Keratinocyte (primary cell): ENCODE data around the gene MBD5.

DNA sequence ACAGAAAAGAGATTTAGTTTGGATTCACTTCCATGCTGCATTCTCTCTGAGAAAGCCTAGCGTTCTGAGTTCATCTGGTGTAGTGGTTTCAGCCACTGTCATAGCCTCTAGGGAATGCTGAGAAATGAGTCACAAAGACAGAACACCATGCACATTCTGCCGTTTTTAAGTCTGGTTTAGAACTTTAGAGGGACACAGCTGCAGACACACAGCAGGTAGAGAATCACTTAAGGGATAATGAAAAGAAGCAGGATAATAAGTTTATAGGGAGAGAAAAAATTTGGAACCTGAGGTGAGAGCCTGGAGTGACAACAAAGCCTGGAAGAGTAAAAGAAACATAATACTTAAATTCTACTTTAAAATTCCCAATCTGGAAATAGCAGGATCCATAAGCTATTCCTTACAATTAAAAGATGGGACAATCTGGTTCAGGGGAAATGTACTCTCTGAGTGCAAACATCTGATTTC is 93.6 kb downstream of the LRP1B start:
CAGE:
- cytosol, long polyA minus RNA, result no peak
- cytosol, long polyA plus RNA, result no peak
- long polyA plus RNA, result no peak
- nucleus, long polyA minus RNA, result no peak
- nucleus, long polyA plus RNA, result no peak

DNA sequence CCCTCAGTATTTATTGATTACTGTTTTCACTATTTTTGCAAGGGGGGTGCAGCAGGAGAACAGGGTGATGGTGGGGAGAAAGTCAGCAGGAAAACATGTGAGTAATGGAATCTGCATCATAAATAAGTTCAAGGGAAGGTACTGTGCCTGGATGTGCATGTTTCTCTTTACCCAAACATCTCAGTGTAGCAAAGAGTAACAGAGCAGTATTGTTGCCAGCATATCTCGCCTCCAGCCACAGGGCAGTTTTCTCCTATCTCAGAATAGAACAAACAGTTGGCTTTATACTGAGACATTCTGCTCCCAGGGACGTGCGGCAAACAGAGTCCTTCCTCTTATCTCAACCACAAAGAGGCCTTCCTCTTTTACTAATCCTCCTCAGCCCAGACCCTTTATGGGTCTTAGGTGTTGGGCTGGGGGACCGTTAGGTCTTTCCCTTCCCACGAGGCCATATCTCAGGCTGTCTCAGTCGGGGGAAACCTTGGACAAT is 182.2 kb upstream of the KYNU start:
CAGE:
- cytosol, long polyA minus RNA, result no peak
- cytosol, long polyA plus RNA, result no peak
- long polyA plus RNA, result no peak
- nucleus, long polyA minus RNA, result no peak
- nucleus, long polyA plus RNA, result no peak

DNA sequence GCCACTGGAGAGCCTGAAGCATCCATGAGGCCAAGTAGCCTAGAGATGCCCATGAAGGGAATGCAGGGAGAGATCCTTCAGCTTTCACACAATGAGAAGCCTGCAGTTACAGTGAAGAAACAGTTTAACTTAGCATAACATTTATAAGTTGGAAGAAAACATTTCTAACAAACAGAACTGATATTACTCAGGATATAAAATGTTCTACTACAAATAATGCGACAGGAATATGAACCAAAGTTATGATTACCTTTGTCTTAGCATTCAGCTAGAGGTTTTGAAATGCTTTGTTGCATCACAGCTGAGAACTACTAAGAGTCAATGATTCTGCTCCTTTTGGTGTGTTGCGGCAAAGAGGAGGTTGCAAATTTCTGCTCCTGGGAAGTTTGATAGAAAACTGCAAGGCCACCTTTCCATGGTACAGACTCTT is 6.9 kb upstream of the KYNU start:
CAGE:
- cytosol, long polyA minus RNA, result no peak
- cytosol, long polyA plus RNA, result no peak
- long polyA plus RNA, result no peak
- nucleus, long polyA minus RNA, result no peak
- nucleus, long polyA plus RNA, result no peak

CAGE:
- cytosol, long polyA minus RNA, result no peak
- cytosol, long polyA plus RNA, result no peak
- long polyA plus RNA, result no peak
- nucleus, long polyA minus RNA, result no peak
- nucleus, long polyA plus RNA, result no peak
Measured at GRCh38 chr2:143261737-143262424, 132.7 kb downstream of the ARHGAP15 start.

GRCh38 chr2:143481231-143481816 is 352.1 kb downstream of the ARHGAP15 start:
CAGE:
- cytosol, long polyA minus RNA, result no peak
- cytosol, long polyA plus RNA, result no peak
- long polyA plus RNA, result no peak
- nucleus, long polyA minus RNA, result no peak
- nucleus, long polyA plus RNA, result no peak

GRCh38 chr2:144143870-144144183 is 188.5 kb downstream of the GTDC1 start:
CAGE:
- cytosol, long polyA minus RNA, result no peak
- cytosol, long polyA plus RNA, result no peak
- long polyA plus RNA, result no peak
- nucleus, long polyA minus RNA, result no peak
- nucleus, long polyA plus RNA, result no peak

DNA sequence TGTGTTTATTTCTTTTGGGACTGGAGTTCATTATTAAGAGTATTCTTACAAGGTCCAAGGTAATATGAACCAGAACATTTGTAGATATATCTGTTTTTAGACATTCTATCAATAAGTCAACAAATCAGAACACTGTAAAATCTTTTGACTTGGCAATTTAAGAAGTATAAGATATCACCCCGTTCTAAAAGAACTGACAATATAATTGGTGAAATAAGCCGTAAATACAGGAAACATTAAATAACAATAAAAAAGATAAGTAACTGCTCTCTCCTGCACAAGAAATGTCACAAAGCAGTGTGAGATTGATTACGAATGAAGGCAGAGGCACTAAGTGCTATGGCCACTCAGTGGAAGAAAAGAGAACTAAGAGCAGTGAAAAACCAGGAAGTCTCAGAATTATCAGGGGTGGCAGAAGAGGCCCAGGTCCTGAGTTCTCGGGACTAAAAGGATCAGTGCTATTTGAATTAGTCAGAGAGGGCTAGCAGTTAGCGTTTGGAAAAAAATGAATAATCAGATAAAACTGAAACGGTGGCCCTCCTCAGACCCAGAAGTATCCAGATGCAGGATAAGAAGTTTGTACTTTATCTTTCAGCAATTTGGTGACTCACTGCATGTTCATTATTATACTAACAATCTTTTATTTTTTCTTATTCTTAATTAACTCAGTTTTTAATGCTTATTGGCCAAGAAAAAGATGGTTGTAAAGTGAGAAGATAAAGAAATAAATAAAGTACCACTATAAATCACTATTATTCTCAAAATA is 179.5 kb downstream of the GTDC1 start:
CAGE:
- cytosol, long polyA minus RNA, result no peak
- cytosol, long polyA plus RNA, result no peak
- long polyA plus RNA, result no peak
- nucleus, long polyA minus RNA, result no peak
- nucleus, long polyA plus RNA, result no peak

DNA sequence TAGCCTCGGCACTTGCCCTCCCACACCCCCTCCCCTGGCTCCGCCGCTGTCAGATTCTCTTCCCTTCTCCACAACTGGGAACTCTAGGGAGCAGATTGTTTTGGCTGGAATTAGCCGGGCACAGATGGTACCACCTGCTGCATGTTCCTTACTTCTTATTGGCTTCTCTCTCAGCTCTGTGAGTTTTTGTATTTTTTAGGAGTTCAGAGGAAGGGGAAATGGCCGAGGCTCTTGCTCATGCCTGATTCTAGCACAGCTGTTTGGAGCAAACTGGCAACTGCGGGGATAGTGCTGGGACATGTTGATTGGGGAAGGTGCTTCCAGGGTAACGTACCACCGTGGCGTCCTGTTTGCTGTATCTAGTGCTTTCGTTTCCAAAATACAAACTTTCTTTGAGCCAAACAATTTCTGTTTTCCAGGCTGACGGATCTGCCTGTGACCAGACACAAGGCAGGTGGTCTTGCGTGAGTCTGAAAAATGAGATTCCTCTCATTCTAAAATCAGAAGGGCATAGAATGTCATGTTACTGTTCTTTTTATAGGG is 47.7 kb upstream of the GTDC1 start:
CAGE:
- cytosol, long polyA minus RNA, result no peak
- cytosol, long polyA plus RNA, result no peak
- long polyA plus RNA, result no peak
- nucleus, long polyA minus RNA, result no peak
- nucleus, long polyA plus RNA, result no peak

DNA sequence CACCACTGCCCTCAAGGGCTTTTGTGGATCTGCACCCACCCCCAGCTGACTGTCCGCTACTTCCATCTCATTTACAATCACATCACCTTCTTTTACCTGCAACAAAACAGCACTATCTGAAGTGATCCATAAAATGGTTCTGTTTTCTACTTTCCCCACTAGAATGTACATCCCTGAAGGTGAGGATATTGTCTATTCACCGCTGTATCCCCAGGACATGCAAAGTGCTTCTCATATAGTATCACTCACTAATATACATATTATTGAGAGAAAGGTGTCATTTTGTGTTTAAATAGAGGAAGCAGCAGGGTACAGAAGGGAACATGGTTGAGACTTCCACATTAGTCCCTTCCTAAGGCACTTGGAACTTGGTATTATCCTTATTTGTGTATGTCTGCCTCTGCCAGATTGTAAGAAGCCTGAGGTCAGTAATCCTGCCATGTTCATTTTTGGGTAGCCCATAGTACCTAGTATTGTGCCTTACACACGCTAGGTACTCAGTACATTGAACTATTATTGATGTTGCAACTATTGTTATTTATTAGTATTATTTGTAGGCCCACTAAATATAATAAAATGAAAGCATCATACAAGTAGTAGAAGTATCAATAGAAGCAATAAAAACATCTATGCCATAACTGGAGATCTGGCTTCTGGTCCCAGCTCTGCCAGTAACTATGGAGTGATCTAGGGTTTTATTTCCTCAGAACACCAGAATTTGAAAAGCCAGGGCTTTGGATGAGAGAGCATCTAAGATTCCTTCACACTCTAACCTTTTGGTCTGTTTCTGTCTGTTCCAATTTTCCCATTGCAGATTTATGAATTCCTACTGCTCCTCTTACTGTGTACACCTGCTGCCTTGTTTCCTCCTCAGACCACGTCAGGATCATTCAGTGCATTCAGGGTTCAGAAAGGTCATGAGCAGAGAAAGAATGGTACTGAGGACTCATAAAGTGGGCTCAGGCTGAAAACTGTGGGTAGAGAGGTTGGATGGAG is 48.9 kb upstream of the GTDC1 start:
CAGE:
- cytosol, long polyA minus RNA, result no peak
- cytosol, long polyA plus RNA, result no peak
- long polyA plus RNA, result no peak
- nucleus, long polyA minus RNA, result no peak
- nucleus, long polyA plus RNA, result no peak

DNA sequence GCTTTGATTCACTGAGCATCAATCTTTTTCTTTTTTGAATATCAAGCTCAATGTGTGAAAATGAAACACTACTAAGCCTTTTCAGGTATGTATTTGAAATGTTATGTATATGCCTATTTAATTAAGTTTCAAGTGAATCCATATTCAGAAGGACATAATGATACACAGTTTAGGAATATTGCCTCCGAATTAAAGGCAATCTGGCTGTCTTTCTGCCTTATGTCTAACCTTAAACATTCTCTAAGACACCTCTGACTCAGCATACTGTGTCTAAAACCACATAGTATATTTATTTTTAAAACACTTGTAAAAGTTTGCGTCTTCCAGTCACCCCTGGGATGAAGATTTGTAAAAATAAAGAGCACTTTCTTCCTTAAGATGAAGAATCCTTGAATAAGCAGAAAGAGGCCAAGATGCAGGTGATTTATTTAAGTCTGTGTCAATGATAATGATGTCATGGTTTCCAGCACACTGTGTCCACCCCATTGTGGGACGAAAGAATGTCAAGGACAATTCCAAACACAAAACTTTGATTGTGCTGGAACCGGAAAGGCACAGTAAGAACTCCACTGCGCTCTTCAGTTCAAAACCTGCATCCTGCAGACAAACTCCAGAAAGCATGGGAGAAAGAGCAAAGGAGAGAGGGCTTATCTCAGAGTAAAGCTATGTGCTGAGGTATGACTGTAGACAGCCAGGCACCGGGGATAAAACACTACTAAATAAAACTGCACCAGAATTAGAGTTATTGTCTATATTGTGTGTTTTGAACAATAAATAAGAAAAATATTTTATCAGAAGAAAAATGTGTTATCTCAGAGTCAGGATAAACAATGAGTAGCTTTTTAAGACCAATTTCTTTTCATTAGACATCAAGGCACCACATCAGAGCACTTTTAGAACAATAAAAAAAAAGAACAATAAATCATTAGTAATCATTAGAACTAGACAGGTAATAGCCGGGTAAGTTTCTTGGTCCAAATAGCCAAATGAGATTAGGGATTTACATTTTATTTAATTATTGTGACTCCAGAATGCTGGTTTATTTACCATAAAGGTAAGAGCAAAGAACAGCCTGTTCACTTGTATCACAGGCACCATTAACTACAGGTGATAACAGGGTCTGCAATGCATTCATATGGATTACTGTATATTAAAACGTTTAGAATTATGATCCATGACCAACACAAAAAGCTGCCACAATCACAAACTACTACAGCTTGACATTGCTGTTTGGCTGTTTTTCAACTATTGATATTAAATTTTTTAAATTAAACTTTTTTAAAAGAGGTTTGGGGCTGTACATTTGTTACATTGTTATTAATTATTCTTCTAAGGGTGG is 92.7 kb downstream of the ZEB2 start:
CAGE:
- cytosol, long polyA minus RNA, result no peak
- cytosol, long polyA plus RNA, result no peak
- long polyA plus RNA, result no peak
- nucleus, long polyA minus RNA, result no peak
- nucleus, long polyA plus RNA, result no peak

CAGE:
- cytosol, long polyA minus RNA, result no peak
- cytosol, long polyA plus RNA, result no peak
- long polyA plus RNA, result no peak
- nucleus, long polyA minus RNA, result no peak
- nucleus, long polyA plus RNA, result no peak
Measured at GRCh38 chr2:144438446-144439110, 81.3 kb downstream of the ZEB2 start.

CAGE:
- cytosol, long polyA minus RNA, result no peak
- cytosol, long polyA plus RNA, result no peak
- long polyA plus RNA, result no peak
- nucleus, long polyA minus RNA, result no peak
- nucleus, long polyA plus RNA, result no peak
Measured at GRCh38 chr2:144466303-144467241, 53.3 kb downstream of the ZEB2 start.

DNA sequence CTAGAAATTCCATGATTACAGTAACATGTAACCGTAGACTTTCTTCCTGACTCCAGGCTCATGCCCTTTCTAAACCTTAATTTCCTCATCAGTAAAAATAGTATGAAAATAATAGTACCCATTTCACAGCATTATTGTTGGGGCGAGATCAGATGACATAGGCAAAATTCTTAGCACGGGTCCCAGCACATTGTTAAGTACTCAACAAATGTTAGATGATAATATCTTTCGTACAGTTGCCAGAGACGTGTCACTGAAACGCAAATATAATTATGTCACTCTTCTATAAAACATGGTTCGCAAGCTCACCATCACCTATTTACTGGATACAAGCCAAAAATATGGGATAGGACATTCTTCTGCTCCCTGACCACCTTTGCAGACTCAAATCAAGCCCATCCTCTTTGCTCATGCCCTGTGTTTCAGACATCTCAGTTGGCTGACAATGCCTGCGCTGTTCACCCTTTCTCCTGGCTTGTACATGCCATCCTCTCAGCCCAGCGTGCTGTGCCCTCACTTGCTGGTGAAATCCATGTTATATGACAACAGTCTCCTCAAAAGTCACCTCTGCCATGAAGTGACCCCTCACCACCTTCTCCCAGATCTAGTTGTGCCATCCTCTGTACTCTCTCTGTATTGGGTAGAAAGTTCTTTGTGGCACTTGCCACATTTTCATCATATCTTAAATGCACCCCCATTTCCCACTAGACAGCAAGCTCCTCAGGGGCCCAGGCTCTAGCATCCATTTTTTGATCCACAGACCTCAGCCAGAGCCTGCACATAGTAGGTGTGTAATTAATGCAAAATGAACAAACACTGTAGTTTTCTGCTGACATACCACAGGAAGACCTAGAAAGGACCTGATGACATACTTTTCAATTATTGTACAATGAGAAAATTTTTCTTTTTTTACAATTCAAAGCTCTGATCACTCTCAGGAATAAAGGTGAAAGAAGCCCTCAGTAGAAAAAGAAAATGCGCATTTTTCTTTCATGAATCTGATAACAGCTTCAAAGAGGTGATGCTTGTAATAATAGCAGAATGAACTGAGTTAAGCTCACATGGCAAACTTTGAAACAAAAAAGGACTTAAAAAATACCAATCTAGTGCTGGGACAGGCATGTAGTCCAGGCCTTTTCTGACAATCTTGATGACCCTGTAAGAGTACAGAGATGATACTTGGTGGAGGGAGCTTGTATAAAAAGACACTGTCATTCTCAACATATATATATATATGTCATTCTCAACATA is 22.9 kb downstream of the ZEB2 start:
CAGE:
- cytosol, long polyA minus RNA, result no peak
- cytosol, long polyA plus RNA, result no peak
- long polyA plus RNA, result no peak
- nucleus, long polyA minus RNA, result no peak
- nucleus, long polyA plus RNA, result no peak

DNA sequence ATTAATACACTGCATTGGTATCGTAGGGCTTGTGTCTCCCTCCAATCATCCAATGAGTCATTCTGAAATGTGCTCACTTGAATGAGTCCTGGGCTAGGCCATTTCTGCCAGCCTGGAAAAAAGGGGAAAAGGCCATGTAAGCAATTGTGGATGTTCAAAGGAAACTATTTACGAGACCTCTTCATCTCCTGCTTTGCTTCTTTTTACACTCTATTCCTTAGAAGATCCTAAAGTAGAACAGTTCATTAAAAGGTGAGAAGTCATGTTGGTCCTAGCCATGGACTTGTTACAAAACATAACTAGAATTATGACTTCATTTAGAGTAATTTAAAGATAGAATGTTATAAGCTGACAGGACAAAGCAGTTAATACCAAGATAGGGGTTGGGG is 18.7 kb downstream of the ZEB2 start:
CAGE:
- cytosol, long polyA minus RNA, result no peak
- cytosol, long polyA plus RNA, result no peak
- long polyA plus RNA, result no peak
- nucleus, long polyA minus RNA, result no peak
- nucleus, long polyA plus RNA, result no peak

DNA sequence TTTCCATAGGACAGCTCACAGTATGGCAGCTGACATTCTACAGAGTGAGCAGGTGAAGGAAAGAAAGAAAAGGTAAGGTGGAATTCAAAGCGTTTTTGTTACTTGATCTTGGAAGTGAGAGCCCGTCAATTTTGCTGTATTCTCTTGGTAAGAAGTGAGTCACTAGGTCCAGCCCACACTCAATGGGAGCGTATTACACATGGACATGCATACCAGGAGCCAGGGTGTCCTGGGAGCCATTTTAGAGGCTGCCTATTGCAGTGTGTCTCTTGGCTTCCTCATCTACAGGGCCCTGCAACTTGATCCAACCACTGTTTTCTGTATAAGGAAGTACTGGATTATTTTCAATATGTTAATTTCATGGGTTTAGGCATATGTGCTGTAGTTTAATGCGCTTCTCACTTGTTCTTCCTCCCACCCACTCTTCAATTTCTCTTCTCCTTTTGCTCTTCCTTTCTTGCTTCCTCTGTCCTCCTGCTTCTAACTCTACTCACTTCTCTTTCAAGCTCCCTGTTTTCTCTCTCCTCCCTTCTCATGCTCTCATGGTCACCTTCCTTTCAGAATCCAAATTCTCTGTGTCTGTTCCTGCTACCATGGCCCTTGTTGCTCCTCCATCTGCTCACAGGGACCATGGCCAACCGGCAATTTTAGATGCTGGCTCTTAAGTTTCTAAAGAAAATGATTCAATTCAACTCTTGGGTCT is 151.8 kb upstream of the ZEB2 start:
CAGE:
- cytosol, long polyA minus RNA, result no peak
- cytosol, long polyA plus RNA, result no peak
- long polyA plus RNA, result no peak
- nucleus, long polyA minus RNA, result no peak
- nucleus, long polyA plus RNA, result no peak

GRCh38 chr2:144937942-144938244 is 418.0 kb upstream of the ZEB2 start:
CAGE:
- cytosol, long polyA minus RNA, result no peak
- cytosol, long polyA plus RNA, result no peak
- long polyA plus RNA, result no peak
- nucleus, long polyA minus RNA, result no peak
- nucleus, long polyA plus RNA, result no peak

DNA sequence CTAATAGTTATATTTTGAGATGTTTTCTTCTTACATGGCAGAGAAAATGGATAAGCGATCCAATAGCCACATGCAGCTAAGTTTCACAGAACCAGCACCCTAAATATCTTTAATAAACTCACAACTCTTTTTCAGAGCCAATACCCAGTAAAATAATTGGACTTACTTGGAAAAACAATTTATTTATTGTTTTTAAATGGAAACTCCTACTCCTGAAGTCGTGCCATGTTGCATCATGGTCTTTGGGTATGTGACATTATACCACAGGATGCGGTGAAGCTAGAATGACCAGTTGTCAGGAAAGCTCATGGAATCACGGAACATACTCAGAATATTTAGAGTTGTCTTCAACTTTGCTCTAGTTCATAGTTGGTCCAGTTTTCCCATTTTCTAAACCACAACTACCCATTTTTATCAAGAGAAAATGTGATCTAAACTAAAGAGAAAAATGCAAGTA is 516.3 kb upstream of the ZEB2 start:
CAGE:
- cytosol, long polyA minus RNA, result no peak
- cytosol, long polyA plus RNA, result no peak
- long polyA plus RNA, result no peak
- nucleus, long polyA minus RNA, result no peak
- nucleus, long polyA plus RNA, result no peak

DNA sequence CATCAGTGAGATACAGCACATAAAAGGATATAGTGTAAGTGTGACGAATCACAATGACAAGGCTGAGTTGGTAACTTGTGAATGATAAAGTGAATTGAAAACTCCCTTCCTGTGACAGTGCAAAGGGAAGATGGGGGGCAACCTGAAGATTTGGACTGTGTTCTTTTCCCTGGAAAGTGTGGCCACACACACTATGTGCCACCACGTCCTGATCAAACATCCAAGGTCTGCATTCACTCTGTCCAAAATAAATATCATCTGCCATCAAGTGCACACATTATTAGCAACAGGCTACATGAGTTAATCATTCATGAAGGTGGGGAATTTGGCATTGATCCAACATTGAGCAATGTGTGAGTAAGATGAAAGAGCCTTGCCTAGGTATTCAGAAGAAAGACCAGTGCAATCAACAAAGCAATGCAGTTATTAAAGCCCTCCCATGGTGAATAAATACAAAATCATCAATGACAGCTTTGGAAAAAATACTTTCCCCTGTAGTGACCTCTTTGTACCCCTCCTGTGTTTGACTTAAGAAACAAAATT is 1280.4 kb upstream of the ZEB2 start:
CAGE:
- cytosol, long polyA minus RNA, result no peak
- cytosol, long polyA plus RNA, result no peak
- long polyA plus RNA, result no peak
- nucleus, long polyA minus RNA, result no peak
- nucleus, long polyA plus RNA, result no peak

GRCh38 chr2:146857753-146858163 is 987.1 kb upstream of the ACVR2A start:
CAGE:
- cytosol, long polyA minus RNA, result no peak
- cytosol, long polyA plus RNA, result no peak
- long polyA plus RNA, result no peak
- nucleus, long polyA minus RNA, result no peak
- nucleus, long polyA plus RNA, result no peak

CAGE:
- cytosol, long polyA minus RNA, result start-site peak on the plus strand at chr2:148021091-148021096, 34 reads
- cytosol, long polyA plus RNA, result no peak
- long polyA plus RNA, result no peak
- nucleus, long polyA minus RNA, result start-site peak on the plus strand at chr2:148021033-148021105, 143 reads
- nucleus, long polyA plus RNA, result no peak
Measured at GRCh38 chr2:148020814-148021191, at the start of gene MBD5. TSS of gene MBD5 (plus strand) at chr2:148021091.